ENCODE measurements around a stretch of chr12.

- PRO-cap, 2 experiments, result no peak in any of the 2 experiments
Observed at GRCh38 chr12:26596813-26597234, 236.2 kb downstream of the ITPR2 start.

- PRO-cap, 2 experiments, result no peak in any of the 2 experiments
Observed at GRCh38 chr12:26627899-26628376, 205.1 kb downstream of the ITPR2 start.

DNA sequence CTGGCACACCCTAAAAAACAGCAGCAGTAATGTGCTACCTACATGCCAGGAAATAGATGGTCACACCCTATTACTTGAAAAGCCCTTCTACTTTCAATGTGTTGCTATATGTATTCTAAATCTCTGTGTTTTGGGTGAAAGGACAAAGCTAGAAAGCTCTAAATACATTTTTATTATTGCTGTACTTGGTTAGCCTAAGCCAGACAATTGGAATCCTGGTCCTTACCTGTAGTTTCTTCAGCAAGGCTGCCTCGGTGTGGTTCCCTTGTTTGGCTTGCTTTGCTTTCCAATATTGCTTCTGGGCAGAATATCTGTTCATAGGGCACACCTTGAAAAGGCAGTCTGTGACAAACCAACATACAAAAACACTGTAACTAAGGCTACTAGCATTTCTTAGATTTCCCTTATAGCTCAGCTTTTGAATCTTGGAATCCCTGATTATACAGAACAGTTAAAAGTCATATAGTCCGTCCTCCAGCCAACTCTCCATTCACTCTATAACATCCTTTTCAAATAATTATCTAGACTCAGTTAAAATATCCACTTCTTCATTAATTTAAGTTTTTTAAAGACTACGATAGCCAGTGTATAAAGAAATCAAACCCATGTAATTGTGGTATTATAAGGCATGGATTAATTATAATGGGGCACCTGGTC is 107.4 kb downstream of the ITPR2 start:
- PRO-cap, 2 experiments, result no peak in any of the 2 experiments

GRCh38 chr12:26830513-26831858 is 2.0 kb downstream of the ITPR2 start:
- PRO-cap, 2 experiments, result no peak in any of the 2 experiments

- PRO-cap, 2 experiments, result no peak in any of the 2 experiments
Observed at GRCh38 chr12:26939215-26939880, 1.1 kb downstream of the FGFR1OP2 start.

- PRO-cap, 2 experiments, result no peak in any of the 2 experiments
Observed at GRCh38 chr12:26975385-26975935, 37.2 kb downstream of the FGFR1OP2 start.

GRCh38 chr12:27142171-27142436 is 59.7 kb upstream of the C12orf71 start:
- PRO-cap, 2 experiments, result no peak in any of the 2 experiments

DNA sequence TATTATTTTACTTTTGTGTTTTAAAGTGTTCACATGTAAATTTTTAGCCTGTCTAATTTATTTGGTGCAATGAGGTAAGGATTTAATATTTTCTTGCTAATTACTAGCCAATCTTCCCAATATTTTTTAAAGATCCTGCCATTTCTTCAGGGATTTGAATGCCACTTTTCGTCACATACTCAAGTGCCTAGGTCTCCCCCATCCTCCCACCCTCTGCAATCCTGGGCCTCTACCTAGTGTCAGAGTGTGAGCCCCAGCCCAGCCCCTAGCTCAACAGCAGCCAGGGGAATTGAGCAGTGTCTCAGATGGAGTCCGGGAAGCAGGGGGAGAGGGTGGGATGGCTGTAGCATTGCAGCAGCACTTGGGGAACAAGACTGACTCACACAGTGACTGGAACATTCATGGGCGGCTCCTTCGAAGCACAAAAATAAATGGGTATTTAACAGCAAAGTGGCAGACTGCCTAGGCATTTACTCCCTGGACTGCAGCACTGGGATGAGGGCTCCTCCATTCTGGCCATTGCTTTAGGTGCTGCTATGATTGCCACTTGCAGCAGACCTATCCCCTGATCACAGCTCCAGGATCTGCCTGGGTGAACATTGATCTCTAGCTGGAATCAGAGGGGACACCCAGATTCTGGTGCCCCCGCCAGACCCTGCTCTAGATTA is 46.1 kb upstream of the STK38L start:
- PRO-cap, 2 experiments, result no peak in any of the 2 experiments

DNA sequence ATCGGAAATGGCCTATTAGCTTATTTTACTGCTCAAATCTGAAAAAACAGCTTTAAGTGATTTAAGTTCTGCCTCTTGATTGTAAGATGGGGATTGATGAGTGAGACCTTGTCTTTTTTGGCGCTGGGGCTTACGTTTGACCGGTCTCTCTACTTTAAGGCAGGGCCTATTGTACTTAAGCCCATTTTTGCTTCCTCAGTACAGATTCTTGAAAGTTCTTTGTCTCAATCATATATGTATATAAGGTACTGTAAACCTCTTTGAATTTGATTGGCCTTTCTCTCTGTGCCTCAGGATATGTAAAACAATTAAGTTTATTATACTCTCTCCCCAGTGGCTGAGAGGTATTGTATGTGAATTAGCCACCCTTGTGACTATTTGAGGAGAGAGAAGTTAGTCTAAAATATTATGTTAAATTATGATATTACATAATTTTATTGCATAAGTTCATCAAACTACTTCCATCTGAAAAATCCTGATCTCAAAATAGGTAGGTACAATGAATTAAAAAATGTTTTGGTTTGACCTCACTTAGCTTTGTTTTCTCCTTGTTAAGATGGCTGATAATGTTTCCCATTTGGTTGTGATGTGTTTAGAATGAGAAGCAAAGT is 1.3 kb downstream of the STK38L start:
- PRO-cap, 2 experiments, result no peak in any of the 2 experiments

- PRO-cap, 2 experiments, result no peak in any of the 2 experiments
Observed at GRCh38 chr12:27552714-27553705, 29.0 kb downstream of the PPFIBP1 start.

- PRO-cap, 2 experiments, result no peak in any of the 2 experiments
Observed at GRCh38 chr12:27578834-27579593, 55.0 kb downstream of the PPFIBP1 start.

DNA sequence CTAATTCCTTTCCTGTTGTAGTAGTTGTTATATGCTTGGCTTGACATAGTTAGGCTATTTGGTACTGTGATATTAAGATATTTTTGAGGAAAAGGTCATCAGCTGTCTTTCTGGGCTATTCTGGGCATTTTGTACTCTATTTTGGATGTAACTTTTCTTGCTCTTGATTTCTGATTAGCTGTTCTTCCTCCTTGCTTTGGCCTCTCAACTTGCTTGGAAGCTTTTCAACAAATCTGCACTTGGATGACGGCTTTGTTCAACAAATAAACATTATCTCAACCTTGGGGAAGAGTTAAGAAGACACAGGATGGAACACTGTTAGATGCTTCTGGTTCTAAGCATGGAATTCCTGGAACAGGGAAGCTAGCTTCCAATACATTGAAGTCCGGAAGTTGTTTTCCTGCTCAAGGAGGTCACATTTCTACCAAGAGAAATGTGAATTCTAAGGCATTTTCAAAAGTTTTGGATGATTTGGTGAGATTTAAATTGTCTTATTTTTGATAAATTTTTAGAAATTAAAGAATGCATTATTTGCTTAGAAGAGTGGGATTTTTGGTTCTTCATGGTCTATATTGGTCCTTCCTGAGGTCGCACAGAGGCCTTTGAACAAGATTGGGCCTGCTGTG is 59.1 kb downstream of the PPFIBP1 start:
- PRO-cap, 2 experiments, result no peak in any of the 2 experiments

DNA sequence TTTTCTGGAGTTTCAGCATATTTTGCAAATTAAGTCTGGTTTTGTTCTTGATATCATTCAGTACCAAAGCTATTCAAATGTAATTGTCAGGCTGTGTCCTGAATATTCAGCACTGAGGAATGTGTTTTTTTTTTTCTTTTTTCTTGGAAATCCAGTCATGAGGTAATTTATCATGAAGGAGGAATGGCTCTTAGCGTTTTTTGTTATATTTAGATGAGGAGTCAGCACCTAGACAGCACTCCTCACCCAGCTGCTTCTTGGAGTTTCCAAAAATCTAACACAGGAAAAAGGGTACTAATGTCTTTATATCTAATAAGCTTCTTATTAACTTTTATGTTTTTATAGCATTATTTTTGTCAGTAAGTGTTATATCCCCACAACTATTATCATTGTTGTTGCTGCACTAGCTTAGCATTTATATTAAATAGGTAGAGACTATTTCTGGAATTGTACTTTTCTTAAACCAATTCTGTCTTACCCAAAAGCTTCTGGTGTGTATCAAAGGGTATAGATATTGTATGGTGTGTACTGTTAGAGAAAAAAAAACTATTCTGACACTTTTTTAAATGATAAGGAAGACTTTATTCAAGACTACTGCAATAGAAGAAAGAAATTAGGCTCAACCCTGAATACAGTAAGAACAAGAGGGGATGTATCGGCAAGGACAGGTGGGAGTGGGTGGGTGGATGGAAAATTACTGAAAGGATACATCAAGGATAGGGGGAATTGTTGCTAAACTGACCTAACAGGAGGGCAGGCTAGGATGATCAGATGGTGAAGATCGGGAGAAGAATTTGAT is 225.8 kb downstream of the CCDC91 start:
- PRO-cap, 2 experiments, result no peak in any of the 2 experiments

DNA sequence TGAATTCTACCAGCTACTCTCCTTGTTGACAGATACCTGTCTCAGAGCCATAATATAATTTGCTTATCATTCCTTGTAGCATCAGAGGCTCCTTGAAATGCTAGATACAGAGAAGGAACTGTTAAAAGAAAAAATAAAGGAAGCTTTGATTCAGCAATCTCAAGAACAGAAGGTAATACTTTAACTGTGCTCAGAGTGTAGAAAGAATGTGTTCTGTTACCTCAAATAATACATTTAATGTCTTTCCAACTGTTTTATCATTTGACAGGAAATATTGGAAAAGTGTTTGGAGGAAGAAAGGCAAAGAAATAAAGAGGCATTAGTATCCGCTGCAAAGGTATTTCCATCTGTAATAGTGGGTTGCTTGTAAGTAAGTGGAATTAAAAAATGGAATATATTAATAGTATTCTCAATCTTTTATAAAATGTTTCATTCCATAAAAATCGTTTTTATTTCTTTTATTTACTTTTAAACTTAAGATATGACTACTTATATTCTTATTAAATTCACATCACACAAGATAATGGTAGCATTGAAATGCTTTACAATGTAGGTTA is 259.9 kb downstream of the CCDC91 start:
- PRO-cap, 2 experiments, result no peak in any of the 2 experiments

- PRO-cap, 2 experiments, result no peak in any of the 2 experiments
Observed at GRCh38 chr12:28794297-28794684, 354.8 kb upstream of the FAR2 start.

GRCh38 chr12:29164675-29165300 is 15.7 kb downstream of the FAR2 start:
- PRO-cap, 2 experiments, result peak in 1 of 2 experiments; most common plus-strand start chr12:29165030 (in 1); most common minus-strand start chr12:29164904 (in 1)

- PRO-cap, 2 experiments, result no peak in any of the 2 experiments
Observed at GRCh38 chr12:29220711-29221501, 71.8 kb downstream of the FAR2 start.

GRCh38 chr12:29323667-29324346 is 57.2 kb downstream of the ERGIC2 start:
- PRO-cap, 2 experiments, result no peak in any of the 2 experiments

- PRO-cap, 2 experiments, result no peak in any of the 2 experiments
Observed at GRCh38 chr12:29546133-29546382, 48.6 kb upstream of the OVCH1 start.

DNA sequence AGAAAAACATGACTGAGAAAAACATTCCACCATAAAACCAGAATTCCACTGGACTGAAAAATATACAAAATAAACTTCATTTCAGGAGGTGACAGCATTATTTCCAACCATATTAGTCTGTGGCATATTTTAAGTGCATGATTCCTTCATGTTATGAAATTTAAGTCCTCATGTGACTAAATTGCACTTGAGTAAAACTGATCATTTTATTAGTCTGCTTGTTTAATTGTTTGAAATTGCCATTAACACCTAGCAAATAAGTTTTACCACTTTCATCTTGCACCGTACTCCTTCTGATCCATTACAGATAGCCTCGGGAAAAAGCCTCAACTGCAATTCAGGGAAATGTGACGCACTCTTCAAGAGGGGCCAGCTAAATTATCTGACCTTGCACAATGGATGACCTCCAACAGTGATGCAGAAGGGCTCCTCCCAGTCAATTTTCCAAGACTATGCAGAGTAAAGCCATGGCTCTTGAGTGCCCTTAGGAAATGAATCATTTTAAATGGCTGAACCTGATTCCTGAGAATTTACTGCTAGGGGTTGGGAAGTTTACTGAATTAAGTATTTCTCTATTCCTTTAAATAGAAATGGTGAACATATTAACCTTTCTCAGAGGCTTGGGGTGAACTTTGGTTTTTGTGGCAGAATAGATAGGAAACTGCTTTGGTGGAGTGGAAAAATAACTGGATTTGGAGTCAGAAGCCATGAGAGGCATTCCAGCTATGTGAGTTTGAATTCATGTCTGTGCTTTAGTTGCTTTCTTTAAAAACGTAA is 64.6 kb upstream of the OVCH1 start:
- PRO-cap, 2 experiments, result no peak in any of the 2 experiments